Epithelial cell of esophagus (primary cell): ENCODE measurements around the gene TRIL.

GRCh38 chr7:27087801-27088651 lies 7.8 kb downstream of the HOXA1 start:
- RRBS = 34% methylated on average over 16 of the region's 70 CpGs

DNA sequence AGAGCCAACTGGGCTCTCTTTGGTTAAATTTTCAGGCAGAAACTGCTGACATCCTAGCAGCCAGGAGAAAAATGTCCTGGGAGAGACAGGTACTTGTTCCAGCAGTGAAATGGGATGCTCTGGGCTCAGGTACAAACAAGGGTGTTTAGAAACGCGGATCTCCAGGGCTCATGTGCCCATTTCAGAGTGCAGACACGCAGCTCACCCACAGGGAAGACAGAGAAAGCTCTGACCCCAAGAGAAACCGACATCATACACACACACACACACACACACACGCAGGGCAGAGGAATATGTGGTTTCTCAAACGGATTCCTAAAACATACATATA lies 12.0 kb upstream of the HOXA2 start:
- RRBS = no CpG with 5 or more reads among the region's 6 CpGs

GRCh38 chr7:27117699-27118626 lies 12.6 kb downstream of the HOXA4 start:
- RRBS = no CpG with 5 or more reads among the region's 22 CpGs

GRCh38 chr7:27129016-27129832 lies 1.3 kb downstream of the HOXA4 start:
- RRBS = 49% methylated on average over 12 of the region's 29 CpGs

GRCh38 chr7:27149239-27149661 lies 1.7 kb upstream of the HOXA6 start:
- RRBS = no CpG with 5 or more reads among the region's 11 CpGs

GRCh38 chr7:27159035-27159792 lies 2.7 kb upstream of the HOXA7 start:
- RRBS = no CpG with 5 or more reads among the region's 19 CpGs

DNA sequence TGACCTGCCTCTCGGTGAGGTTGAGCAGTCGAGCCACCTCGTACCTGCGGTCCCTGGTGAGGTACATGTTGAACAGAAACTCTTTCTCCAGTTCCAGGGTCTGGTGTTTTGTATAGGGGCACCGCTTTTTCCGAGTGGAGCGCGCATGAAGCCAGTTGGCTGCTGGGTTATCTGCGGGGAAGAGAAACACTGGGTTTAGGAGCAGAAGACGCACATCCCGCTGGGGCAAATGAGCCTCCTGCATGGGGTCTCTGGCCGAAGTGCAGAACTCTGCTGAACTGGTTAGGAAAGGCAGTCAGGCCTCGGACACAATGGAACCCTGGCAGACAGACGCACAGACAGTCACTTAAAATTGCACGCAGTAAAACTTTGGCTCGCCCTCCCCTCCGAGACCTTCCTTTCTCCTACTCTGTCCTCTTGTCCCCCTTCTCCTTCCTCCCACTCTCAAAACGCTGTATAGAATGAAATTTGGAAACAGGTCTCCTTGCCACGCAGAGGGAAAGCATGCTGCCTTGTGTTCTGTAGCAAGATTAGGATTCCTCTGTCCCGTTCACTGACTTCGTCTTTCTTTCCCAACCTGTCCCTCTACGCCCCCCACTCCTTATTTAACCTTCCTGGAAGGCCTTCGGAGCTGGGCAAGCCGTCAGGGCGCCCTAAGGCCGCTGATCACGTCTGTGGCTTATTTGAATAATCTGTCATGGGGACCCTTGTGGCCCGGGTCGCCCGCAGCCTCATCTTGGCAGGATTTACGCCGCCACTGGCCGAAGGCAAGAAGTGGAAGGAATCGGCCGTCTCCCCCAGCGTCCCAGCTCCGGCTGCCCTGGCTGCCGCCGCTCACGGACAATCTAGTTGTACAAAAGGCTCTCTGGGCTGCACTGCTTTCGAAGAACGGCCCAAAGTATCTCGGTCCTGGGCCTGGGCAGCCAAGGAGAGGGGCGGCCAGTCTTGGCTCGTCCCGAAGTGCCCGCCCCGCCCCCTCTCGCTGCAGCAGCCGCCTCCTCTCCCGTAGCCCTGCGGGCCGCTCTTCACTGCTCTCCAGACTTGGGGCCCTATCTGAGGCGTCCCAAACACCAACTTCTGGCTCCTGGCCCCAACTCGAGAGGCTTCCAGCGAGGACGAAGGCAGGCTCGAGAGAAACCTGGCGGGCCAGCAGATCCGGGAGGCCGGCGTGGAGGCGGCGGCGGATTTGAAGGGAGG lies 1.3 kb downstream of the HOXA9 start:
- RRBS = 22% methylated on average over 8 of the region's 65 CpGs

- RRBS = 8% methylated on average over 4 of the region's 21 CpGs
These were observed 494 bp upstream of the HOXA10 start for GRCh38 chr7:27174548-27175079.

DNA sequence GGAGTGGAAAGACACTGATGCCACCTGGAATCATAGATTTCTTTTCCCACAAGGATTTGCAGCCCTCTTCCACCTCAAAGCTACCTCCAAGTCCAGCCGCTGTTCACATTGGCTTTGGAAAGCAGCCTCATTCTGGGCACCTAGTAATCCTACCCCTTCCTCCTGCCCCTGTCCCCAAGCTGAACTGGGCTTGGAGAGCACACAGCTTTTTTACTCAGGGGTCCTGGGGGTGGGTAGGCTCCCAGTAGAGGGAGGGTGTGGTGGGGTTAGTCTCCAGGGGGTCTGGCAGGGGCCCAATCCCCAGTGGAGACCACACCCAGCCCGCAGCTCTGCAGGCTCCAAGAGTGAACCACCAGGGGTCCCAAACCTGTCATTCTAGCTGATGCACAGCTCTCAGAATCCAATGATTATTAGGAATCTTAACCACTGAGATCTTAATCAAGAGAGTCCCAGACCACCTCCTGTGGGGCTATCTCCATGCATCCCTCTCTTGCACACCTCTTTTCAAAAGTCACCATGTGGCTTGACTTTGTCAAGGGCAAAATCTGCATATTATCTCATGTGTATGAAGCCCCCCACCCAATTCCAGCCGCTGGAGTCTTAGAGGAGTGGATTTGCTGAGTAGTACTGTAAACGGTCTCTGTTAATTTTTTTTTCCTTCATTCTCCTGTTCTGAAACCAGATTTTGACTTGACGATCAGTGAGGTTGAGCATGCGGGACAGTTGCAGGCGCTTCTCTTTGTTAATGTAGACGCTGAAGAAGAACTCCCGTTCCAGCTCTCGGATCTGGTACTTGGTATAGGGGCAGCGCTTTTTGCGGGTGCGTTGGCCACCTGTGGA lies 2.6 kb downstream of the HOXA11 start:
- RRBS = no CpG with 5 or more reads among the region's 13 CpGs

DNA sequence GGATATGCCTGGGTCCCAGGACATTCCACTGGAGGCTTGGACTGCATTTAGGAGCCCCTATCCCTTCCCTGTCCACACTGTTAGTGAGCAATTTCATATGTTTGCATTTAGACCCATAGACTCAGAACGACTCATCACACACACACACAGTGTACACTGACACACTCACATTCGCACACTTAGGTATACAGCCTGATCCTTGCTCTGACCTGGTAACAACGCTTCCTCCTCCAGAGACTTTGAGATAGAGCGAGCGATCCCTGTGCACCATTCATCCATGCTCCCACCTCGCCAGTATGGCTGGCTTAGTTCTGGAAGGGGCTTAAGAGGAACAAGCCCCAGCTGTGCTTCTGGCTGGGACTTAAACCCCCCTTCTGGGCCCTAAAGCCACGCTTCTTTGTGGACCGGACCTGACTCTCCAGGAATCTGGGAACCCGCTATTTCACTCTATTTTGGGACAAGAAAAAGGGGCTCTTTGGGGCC lies 899 bp upstream of the HOXA13 start:
- RRBS = no CpG with 5 or more reads among the region's 9 CpGs

GRCh38 chr7:27242914-27243472 lies 391 bp downstream of the EVX1 start:
- RRBS = 4% methylated on average over 22 of the region's 46 CpGs

DNA sequence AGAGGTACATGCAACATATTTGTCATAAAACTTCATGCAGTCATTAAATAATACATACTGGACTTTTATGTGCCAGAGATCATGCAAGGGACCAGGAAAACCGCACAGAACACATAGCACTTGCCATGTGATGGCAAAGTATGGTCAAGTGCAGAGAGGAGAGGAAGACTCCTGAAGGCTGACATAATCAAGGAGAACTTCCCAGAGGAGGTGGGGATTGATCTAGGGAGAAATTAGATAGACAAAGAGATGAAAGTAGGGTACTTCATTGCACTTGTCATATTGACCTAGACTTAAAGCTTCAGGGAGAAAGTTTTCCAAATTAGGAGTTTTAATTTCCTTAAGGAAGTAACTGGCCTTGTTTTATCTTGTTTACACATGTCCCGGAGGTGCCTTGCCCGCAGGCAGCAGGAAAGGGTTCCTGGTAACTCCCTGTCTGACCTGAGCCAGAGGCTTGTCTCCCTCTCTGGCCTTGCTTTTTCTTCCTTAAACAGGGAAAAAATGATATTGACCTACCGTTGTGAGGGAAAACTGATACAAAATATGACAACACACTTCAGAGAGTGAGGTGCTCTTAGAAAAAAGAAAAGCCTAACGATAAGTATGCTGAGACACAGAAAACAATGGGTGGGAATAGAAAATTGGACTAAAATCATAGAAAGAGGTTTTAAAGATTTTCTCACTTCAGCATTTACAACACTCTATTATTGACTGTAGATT lies 181.6 kb downstream of the EVX1 start:
- RRBS = no CpG with 5 or more reads among the region's 5 CpGs

GRCh38 chr7:27603711-27604899 lies 58.6 kb downstream of the HIBADH start:
- RRBS = no CpG with 5 or more reads among the region's 2 CpGs

- RRBS = no CpG with 5 or more reads among the region's 10 CpGs
These were observed 77.6 kb downstream of the JAZF1 start for GRCh38 chr7:28102850-28103565.

- RRBS = no CpG with 5 or more reads among the region's 4 CpGs
These were observed 74.3 kb downstream of the JAZF1 start for GRCh38 chr7:28106300-28106673.

GRCh38 chr7:28627147-28627573 lies 214.8 kb downstream of the CREB5 start:
- RRBS = no CpG with 5 or more reads among the region's 5 CpGs

GRCh38 chr7:28684791-28685117 lies 272.4 kb downstream of the CREB5 start:
- RRBS = no CpG with 5 or more reads among the region's 3 CpGs

DNA sequence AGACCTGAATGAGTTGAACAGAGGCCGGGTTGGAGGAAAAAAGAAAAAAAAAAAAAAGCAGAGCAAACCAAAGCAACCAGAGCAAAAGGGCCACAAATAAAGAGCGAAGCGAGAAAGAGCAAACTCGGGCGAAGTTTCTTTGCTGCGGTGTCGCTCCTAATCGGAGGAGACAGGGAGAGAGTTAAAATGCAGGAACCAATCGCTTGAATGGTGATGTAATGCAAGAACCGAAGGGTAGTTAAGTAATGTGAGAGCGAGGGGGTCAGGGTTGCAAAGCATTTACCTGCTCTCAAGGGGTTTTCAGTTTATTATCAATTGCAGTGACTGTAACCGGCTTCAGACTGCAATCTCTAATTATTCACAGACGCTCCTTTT lies 271.7 kb downstream of the TRIL start:
- RRBS = no CpG with 5 or more reads among the region's 13 CpGs

GRCh38 chr7:28957817-28958815 lies at the start of gene TRIL:
Gene TRIL, minus strand, starts transcription at chr7:28958330.
- RRBS = 2% methylated on average over 28 of the region's 100 CpGs

GRCh38 chr7:29178061-29178685 lies 16.4 kb upstream of the CHN2 start:
- RRBS = no CpG with 5 or more reads among the region's 9 CpGs